MCF 10A (cell line): Measurements from ENCODE around the gene COG3.

DNA sequence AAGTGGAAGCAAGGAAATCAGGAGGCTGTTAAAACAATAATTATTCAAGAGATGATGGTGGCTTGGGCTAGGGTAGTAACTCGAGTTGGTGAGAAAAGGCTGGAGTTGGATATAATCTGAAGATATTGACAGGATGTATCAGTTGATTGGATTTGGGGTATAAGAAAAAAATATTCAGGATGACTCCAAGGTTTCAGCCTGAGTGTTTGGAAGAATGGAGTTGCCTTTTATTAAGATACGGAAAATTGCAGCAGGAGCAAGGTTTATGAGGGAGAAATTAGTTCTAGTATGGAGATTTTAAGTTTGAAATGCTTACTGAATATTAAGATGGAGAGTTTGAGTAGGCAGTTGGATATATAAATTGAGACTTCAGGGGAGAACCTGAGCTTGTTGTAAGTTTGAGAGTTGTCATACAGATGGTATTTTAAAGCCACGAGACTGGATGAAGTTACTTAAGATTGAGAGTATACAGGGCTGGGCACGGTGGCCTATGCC, 10.2 kb downstream of the GTF2F2 start:
- PRO-cap: no peak
- RRBS: no CpG with 5 or more reads among the region's 4 CpGs

DNA sequence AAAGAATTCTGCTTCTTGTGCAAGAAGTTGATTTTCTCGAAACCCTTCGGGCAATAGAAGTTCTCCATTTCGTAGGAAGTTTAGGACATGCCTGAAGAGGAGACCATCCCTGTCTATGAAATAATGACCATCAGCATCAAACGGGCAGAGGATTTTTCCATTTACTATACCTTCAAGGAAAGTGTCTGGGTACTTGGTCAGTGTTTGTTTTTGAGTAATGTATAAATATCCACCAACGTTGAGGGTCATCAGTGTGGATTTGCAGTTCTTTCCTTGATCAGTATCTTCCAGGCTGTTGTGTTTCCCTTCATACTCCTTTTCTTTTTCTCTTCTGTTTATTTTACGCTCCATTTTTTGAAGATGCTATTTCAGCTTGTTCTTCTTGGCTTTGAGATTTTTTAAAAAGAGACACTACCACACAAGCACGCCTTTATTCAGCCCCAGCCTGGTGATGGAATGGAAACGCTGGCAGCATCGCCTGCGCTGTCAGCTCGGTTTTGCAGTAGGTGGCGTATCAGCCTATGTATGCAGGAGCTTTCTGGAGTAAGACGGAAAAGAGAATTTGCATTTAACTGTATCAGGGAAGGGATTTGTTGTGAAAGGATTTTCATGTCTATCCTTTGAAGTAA, 6.5 kb downstream of the KCTD4 start:
- PRO-cap: no peak
- RRBS: no CpG with 5 or more reads among the region's 13 CpGs

DNA sequence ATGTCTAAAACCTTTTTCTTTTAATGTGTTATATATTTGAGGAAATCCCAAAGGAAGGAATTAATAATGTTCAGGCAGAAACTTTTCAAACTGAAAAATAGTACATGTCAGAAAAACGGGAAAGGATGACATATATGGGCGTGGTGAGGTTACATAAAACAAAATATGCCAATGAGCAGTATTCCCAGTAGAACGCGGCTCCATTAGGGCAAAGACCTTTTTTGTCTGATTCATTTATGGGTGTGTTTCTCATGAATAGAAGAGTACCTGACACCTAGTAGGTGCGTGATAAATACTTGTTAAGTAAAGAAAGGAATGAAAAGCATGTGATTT, 18.9 kb upstream of the KCTD4 start:
- PRO-cap: no peak
- RRBS: no CpG with 5 or more reads among the region's 5 CpGs

GRCh38 chr13:45339821-45340226, 1.2 kb downstream of the TPT1 start:
- PRO-cap: no peak
- RRBS: no CpG with 5 or more reads among the region's 10 CpGs

DNA sequence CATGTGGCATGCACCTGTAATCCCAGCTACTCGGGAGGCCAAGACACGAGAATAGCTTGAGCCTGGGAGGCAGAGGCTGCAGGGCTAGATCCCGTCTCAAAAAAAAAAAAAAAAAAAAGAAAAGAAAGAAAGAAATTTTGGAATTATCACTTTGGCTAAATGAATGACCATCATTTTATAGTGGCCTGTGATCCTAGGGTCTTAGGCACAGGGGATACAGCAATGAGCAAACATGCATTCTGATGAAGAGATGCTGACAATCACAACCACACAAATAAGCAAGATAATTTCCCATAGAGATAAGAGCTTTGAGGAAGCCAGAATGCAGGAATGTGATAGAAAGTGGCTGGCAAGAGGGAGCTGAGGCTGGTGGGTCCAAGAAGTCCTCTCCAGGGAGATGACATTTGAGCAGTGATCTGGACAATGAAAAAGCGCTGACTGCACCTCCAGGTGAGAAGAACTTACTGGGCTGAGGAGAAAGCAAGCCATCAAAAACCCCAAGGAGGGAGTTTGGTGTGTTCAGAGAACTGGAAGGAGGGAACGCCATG, 30.8 kb upstream of the TPT1 start:
- PRO-cap: no peak
- RRBS: no CpG with 5 or more reads among the region's 5 CpGs

GRCh38 chr13:45432884-45433966, 15.1 kb upstream of the SLC25A30 start:
- PRO-cap: no peak
- RRBS: no CpG with 5 or more reads among the region's 12 CpGs

DNA sequence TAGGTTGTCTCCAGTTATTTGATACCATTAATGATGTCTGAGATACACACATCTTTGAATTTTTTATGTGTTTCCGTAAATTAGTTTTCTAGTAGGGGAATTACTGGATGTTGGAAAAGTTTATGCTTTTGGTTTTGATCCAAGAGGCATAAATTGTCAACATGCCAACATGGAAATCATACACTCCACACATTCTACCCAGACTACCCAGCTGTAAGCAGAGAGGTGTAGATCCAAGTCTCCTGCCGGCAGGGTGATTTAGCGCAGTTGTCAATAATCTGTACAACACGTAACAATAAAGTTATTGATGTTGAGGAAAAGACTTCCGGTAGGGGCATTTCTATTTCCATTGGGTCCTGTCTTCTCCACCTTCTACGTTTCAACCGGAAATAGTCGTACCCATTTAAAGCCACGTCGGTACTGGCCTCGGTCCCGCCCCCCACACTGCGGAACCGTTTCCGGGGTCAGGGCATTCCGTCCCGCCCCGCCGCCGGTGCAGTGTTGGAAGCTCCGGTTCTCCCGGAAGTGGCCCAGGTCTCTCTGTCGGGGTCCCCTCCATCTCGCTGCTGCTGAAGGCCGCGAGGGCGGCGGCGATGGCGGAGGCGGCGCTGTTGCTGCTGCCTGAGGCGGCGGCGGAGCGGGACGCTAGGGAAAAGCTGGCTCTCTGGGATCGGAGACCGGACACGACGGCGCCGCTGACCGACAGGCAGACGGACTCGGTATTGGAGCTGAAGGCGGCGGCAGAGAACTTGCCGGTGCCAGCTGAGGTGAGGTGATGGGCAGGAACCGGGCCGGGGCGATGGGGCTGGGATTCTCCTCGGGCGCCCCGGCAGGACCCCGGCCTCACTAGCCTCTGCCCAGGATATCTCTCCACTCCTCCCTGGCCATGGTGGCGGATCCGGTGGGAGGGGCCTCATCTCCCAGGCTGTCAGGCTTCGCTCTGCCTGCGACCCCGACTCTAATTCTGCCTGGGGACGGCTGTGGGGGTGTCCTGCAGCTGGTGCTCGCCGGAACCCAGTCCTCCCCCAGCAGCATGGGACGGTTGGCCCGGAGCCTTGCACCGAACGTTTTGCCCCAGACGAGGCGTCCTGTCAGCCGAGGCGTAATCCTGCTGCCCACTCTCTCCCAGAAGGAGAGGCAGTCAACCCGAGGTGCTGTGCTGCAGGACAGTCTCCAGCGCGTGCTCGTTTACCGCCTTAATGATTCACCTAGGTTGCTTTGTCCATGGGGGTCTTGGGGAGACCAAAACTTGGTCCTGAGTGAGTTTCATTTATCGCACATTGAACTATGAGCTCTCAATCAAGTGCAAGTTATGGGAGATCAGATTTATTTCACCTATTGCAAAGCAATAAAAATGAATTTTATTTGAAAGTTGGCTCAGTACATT, at the start of gene COG3:
Gene COG3 (plus strand): TSS at position 496 of the 1,387 bp plus-strand sequence.
- PRO-cap: bidirectional peak, plus-strand start at position 472 of the sequence, minus-strand start at position 376 of the sequence; bidirectional peak, plus-strand start at position 1,140 of the sequence, minus-strand start at position 855 of the sequence
- RRBS: 1% methylated on average over 29 of the region's 78 CpGs

DNA sequence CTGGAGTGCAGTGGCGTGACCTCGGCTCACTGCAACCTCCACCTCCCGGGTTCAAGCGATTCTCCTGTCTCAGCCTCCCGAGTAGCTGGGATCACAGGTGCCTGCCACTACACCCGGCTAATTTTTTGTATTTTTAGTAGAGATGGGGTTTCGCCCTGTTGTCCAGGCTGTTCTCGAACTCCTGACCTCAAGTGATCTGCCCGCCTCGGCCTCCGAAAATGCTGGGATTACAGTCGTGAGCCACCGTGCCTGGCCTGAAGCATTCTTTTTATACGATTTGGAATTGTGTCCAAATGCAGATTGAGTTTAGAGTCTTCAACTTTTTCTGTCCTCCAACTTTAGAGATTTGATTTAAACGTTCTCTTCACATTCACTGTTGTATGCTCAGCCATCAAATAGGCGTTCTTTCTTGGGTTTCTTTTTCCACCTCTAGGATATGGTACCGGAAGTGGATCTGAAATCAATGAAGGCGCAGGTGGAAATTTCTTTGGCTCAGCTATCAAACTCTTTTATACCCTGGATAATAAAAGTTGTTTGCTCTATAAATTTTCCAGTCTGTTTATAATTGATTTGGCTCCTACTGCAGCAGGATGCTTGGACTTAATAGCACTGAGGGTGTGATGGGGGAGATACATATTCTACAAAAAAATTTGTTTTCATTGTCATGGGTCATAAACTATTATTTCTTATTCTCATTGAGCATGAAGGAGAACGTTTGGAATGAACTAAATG, 1.5 kb downstream of the COG3 start:
- PRO-cap: no peak
- RRBS: no CpG with 5 or more reads among the region's 19 CpGs

- PRO-cap: no peak
- RRBS: no CpG with 5 or more reads among the region's 5 CpGs
These were observed 21.9 kb upstream of the SIAH3 start for GRCh38 chr13:45873366-45873895.

- PRO-cap: no peak
- RRBS: no CpG with 5 or more reads among the region's 19 CpGs
These were observed 18.4 kb downstream of the CPB2 start for GRCh38 chr13:46086275-46086947.

DNA sequence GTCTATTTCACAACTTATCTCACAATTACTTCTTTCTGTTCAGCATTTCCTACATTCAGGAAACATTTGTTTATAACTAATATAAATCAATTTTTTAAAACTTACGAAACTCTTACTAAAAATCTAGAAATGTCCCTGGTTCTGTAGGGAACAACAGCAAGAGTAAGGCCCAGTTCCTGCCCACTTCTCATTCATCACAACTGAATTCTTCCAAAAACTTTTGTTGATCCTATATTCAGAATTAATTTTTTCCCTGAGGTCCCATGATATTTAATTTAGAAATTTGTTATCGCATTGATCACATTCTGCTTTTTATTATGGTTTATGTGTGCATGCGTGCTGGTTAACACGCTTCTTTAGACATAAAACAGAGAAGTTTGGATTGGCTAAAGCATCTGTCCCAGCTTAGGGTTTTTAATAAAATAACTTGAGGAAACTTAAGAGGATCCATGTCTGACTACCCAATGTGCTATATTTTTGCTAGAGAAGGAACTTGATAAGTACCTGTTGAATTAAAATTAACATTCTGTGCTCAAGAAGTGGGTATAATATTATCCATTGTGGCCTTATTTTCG, 18.8 kb upstream of the CPB2 start:
- PRO-cap: no peak
- RRBS: no CpG with 5 or more reads among the region's 5 CpGs

DNA sequence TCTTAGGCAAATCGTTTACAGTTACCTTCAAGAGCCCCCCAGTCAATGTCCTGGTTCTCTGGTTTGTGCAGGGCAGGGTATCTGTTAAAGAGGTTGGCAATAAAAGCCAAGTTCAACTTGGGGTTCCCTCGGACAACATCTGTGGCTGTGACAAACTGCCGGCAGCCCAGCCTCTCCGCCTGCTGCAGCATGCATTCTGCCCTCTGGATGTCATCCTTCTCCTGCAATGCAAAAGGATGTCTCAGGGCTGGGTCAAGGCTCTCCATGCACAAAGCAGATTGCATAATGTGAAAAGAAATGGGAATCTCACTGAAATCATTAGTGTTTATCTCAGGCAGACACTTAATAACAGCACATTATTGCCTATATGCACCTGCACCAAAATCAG, 35.1 kb downstream of the LCP1 start:
- PRO-cap: no peak
- RRBS: no CpG with 5 or more reads among the region's 4 CpGs

DNA sequence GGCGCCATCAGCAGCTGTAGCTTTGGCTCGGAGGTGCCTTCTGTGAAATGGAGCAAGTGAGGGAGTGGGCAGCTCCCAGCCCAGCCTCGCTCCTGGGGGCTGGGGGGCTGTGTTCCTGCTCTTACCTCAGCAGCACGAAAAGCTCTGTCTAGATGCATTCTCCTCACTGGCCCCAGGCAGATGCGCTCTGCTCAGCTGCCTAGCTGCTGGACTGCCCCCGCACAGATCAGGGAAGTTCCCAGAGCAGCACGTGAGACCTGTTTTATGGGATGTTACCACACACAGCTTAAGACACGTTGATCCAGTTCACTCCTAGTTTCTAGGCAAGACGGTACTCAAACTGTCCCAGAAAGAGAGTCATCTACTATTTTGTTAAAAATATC, 13.6 kb downstream of the LCP1 start:
- PRO-cap: no peak
- RRBS: no CpG with 5 or more reads among the region's 9 CpGs

- PRO-cap: no peak
- RRBS: no CpG with 5 or more reads among the region's 15 CpGs
These were observed 1.3 kb upstream of the LCP1 start for GRCh38 chr13:46183053-46183903.

GRCh38 chr13:46373566-46373937, 13.5 kb downstream of the RUBCNL start:
- PRO-cap: no peak
- RRBS: no CpG with 5 or more reads among the region's 2 CpGs

GRCh38 chr13:46384617-46385583, 2.2 kb downstream of the RUBCNL start:
- PRO-cap: no peak
- RRBS: no CpG with 5 or more reads among the region's 9 CpGs

GRCh38 chr13:46681283-46682131, 115.5 kb downstream of the ESD start:
- PRO-cap: no peak
- RRBS: no CpG with 5 or more reads among the region's 11 CpGs

- PRO-cap: no peak
- RRBS: no CpG with 5 or more reads among the region's 3 CpGs
These were observed 320 bp upstream of the HTR2A start for GRCh38 chr13:46897265-46897481.

GRCh38 chr13:47951898-47952527, 49.1 kb downstream of the SUCLA2 start:
- PRO-cap: no peak
- RRBS: no CpG with 5 or more reads among the region's 4 CpGs

DNA sequence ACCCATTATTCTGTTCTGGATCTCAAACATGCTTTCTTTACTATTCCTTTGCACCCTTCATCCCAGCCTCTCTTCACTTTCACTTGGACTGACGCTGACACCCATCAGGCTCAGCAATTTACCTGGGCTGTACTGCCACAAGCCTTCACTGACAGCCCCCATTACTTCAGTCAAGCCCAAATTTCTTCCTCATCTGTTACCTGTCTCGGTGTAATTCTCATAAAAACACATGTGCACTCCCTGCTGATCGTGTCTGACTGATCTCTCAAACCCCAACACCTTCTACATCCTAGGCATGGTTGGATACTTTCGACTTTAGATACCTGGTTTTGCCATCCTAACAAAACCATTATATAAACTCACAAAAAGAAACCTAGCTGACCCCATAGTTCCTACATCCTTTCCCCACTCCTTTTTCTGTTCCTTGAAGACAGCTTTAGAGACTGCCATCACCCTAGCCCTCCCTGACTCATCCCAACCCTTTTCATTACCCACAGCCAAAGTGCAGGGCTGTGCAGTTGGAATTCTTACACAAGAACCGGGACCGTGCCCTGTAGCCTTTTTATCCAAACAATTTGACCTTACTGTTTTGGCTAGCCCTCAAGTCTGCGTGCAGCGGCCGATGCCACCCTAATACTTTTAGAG, 22.2 kb downstream of the NUDT15 start:
- PRO-cap: no peak
- RRBS: no CpG with 5 or more reads among the region's 9 CpGs